Neural progenitor cell (in vitro differentiated cells): ENCODE measurements around a stretch of chr5.

DNA sequence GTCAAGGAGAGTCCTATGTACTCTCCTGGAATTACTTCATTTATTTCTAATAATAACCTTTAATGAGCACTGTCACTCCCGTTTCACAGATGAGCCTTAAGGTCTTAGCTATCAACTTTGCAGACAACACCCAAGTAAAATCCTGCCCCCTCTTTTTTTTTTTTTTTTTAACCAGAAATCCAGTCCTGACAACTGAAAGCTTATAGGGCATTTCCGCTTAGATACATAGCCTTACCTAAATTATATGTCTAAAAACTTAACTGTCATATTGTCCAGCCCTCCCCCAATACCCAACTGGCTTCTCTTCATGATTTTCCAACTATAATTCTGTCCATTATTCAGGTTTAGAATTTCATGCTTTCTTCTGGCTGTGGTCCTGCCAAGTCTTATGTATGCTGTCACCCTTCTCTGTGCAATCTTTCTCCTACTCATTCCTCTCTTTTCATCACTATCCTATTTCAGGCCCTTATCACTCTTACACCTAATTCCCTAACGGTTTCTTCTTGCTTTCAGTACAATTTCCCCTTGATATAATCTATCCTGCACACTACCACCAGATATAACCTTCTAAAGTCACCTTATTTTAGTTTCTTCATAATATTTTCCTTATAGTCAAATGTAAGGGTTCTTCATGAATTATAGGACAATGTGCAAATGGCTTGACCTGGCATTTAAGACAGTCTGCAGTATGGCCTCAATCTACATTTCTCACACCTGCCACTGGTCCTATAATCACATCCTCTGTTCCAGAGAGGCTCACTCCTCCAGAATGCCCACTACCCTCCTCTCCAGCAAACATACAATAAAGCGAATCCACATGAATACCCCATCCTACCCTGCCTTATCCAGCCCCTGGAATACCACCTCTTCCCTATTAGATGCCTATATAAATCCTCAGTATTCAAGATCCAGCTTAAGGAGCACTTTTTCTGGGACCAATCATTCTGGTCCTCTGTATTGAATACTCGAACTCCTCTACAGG is 436.2 kb downstream of the RAB3C start:
- RAMPAGE, long total RNA = no peak

- RAMPAGE, long total RNA = no peak
Measured at GRCh38 chr5:59022081-59022969, 439.4 kb downstream of the RAB3C start.

GRCh38 chr5:59435288-59436088 is 458.0 kb downstream of the PDE4D start:
- RAMPAGE, long total RNA = no peak

DNA sequence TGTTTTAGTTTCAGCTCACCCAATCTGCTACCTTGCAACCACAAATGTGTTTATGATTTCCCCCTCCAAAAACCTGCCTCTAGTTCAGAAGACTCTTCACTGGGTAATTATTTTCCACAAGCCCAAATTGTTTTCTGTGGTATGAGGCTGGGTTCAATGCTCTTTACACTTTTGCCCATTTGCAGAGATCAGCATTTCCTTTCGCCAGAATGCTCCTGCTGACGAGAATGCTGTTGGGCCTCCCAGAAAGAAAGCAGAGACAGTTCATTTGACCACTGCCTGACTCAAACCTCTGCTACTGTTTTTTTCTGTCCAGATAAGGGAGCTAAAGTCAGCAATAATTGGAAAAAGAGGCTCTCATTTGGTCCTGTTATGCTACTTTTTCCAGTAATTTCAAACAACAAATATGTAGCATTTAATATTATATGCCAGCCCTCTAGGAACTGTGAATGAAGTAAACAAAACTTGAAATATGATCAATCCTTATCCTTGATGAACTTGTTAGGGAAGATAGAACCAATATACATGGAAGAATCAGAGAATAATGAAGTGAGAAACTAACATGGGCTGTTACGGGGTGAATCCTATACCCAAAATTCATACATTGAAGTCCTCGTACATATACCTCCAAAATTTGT is 427.1 kb downstream of the PDE4D start:
- RAMPAGE, long total RNA = no peak

DNA sequence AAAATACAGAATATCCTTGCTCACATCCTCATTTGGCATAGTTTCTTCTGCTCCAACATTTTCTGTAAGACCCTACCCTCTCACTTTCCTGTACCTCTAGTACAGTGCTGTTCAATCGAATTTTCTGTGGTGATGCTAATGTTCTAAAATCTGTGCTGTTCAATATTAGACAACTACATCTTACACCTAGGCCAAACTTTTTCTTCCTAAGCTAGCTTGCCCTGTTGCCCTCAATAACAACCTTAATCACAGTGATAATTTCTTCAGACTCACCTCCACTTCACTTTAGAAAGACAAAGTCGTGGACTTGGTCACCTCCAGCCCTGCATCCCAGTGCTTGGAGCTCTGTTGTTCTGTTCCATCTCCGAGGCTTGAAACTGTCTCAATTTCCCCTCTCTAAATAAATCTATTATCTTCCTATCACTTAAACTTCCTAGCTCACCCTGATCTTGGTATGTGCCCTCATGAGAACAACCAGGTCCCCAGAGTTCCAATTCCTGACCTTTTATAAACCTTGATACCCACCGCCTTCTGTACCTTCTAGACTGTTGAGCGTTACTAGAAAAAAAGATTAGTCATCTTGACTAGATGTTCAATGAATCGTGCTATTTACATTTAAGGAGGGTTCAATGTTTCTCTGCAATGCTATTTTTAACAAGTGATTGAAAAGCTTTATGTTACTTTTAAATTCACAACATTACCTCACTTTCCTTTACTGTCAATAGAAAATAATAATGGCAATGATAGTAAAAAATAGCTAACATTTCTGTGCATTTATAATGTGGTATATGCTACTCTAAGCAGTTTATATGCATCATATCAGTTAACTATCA is 270.2 kb downstream of the PDE4D start:
- RAMPAGE, long total RNA = no peak

DNA sequence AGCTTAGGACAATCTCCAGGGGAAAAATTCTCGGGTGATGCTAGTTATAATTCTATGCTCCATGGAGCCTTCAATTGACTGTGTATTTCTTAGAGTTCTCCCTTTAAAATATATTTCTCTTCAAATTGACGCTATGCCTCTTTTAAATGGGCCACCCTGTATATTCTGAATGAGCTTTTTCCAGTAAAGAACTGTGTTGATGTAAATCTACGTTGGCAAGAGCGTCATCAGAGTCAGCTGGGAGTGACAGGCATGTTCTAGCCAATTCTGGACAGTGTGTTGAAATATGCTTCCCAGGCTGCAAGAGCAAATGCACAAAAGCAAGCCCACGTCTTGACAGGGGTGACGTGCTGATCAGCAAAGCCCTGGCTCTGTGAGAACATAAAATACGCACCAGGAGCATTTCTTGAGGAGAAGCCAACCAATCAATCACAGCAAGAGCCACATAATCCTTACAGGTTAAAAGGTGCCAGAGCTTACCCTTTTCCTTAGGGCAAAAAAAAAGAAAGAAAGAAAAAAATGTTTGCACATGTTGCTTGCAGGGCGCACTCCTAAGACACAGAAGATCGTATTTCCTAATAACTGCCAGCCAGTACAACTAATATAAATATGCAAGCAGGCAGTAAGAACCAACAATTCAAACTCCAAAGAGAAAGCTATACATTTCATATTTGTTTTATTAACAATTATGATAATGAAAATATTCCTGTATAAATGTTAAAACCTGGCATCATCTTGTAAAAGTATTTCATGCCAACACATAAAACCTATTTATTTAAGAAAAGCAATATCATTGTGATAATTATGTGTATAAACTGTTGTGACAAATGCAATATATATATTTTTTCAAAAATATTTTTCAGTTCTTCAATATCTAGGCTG is 148.0 kb downstream of the PDE4D start:
- RAMPAGE, long total RNA = no peak

GRCh38 chr5:59750301-59750759 is 143.2 kb downstream of the PDE4D start:
- RAMPAGE, long total RNA = no peak

DNA sequence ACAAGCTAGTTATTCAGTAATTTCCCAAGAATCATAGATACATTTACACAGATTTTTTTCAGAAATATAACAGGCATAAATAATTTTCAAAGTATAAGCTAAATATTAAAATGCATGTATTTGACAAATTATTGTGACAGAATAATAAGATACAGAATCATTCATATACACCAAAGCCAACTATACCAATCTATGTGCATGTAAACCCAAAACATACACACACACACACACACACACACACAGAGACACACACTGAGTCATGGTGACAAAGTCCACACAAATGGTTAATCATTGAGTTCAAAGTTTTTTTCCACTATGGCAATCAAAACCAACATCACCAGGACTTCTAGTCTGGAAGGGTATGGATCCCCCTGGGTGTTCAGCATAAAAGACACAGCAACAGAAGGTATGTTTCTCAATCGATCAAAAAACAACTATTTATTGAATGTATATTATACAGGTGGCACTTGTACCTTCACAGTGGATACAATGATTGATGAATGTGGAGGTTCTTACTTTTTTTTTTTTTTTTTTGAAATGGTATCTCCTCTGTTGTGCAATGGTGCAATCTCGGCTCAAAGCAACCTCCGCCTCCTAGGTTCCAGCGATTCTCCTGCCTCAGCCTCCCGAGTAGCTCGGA is 137.1 kb downstream of the PDE4D start:
- RAMPAGE, long total RNA = no peak

DNA sequence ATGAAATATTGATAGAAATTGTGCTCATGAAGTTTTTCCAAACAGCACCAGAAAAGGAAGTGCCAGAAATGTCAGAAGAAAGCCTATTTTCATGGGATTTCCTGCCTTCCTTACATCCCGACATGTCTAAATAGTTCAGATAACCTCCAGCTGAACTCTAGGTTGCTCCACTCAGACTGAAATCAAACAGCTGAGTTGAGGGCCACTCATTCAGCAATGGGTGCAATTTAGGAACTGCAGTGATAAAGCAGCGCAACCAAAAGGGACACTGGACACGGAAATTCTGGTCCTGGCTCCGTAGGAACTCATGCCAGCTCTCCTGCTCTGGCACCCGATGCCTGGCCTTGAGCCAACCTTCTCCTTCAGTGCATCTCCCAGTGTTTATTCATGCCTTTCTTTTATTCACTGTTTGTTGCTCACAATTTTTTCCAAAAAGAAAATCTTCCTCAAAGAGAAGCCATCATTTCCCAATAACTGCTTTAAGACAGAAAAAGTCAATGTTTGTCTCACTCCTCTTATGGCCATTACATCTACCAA is 127.1 kb downstream of the PDE4D start:
- RAMPAGE, long total RNA = no peak

DNA sequence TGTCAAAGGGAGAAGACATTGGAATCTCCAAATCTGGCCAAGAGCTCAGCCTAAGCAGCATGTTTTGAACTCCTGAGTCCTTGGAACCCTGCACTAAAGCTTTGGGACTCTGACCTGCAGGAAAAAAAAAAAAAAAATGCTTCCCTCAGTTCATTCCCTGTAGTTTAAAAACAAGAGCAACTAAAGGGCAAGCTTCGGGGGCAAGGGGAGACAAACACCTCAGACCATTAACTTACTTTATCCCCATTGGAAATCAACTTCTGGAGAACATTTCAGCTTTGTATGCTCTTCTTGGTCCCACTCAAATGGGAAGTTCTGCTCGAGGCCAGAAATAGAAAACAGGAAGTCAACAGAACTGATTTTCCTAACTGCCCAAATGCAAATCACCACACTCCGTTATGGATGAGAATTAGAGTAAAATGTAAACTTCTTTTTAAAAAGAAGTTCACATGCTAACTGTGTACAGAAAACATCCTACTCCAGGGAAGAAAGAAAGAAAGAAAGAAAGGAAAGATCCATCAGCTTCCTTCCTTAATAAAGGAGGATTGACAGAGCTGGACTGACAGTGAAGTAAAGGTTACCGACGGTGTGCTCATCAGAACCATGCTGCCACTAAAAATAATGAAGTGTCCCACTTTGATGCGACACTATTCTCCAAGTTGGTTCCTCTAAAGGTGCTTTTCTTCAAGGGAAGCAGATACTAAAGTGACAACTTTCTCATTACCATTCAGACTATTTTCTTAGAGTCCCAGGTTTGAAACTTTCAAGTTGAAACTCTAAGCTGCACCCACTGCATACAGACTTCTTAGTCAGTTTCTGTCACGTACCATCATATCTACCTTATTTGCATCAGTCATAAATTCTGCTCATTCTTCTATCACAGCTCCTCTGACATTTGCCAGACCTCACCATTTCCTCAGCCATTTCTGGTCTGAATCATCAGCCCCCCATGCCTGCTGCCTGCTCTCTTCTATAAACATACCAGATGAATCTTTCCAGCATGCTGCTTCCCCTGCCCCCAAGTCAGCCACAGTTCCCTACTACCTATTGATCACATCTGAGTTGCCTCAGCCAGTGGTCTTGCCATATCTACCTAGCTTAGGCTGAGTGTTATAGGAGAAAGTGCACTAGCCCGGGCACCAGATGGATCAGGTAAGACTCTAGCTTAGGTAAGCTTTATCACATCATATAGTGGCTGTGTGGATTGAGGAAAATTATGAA is 177.7 kb downstream of the DEPDC1B start:
- RAMPAGE, long total RNA = no peak

GRCh38 chr5:60538297-60538782 is 161.6 kb downstream of the DEPDC1B start:
- RAMPAGE, long total RNA = no peak

GRCh38 chr5:60539672-60540059 is 160.3 kb downstream of the DEPDC1B start:
- RAMPAGE, long total RNA = no peak

GRCh38 chr5:60700409-60700904 is 491 bp upstream of the DEPDC1B start:
- RAMPAGE, long total RNA = no peak

GRCh38 chr5:61329742-61330200 is 2.3 kb upstream of the ZSWIM6 start:
- RAMPAGE, long total RNA = no peak

- RAMPAGE, long total RNA = no peak
Measured at GRCh38 chr5:61336220-61336752, 4.2 kb downstream of the ZSWIM6 start.

DNA sequence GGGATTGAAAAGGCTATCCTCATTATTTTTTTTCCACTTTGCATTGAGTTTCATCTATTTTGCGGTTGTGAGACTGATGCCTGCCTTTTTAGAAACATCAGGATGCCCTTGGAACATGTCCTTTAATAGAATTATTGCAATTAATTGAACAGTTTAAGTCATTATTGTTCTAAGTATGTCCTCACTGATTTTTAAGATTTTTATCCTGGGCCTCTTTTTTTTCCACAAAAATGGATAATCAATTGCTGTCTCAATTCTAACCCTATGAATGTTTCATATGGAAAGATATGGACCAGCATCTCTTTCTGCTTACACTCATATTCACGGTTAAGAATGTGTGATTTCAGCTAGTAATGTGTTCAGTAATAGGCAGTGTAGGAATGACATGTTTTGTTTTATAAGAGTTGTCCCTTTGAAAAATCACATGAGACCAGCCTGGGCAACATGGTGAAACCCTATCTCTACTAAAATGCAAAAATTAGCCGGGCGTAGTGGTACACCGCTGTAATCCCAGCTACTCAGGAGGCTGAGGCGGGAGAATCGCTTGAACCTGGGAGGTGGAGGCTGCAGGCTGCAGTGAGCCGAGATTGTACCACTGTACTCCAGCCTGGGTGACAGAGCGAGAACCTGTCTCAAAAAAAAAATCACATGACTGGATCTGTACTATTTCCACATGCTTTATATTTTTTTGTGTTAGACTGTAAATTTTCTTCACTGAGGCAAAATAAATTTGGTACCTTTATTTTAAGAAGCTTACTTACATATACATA is 6.9 kb downstream of the ZSWIM6 start:
- RAMPAGE, long total RNA = no peak

DNA sequence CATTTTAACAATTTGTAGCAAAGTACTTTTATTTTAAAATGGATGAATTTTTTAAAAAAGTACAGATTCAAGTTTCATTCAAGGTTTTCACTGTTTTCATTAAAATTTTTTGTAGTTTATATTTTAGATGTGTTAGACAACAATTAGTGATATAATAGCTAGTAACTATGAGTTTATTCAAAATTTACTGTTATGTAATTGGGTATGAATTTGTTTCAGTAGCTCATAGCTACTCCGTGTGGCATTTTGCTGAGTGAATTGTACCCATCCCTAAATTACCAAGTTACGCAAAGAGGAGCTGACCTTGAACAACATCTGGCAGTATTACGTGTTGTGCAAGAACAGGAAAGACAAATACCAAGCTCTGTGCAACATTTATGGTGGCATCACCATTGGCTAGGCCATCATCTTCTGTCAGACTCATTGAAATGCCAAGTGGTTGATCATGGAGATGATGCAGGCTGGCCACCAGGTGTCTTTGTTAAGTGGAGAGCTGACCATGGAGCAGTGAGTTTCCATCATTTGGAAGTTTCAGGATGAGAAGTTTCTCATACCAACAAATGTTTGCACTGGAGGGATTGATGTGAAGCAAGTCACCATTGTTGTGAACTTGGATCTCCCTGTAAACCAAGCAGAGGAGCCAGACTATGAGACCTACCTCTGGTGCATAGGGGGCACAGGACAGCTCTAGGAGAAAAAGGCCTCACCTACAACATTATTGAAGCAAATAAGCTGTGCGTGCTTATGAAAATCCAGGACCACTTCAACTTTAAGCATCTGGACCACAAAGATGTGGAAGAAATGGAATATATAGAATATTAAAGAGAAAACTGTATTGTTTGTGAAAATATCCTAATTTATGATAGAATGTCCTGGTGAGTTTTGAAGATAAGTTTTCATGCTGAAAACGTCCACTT is 15.1 kb downstream of the ZSWIM6 start:
- RAMPAGE, long total RNA = no peak

DNA sequence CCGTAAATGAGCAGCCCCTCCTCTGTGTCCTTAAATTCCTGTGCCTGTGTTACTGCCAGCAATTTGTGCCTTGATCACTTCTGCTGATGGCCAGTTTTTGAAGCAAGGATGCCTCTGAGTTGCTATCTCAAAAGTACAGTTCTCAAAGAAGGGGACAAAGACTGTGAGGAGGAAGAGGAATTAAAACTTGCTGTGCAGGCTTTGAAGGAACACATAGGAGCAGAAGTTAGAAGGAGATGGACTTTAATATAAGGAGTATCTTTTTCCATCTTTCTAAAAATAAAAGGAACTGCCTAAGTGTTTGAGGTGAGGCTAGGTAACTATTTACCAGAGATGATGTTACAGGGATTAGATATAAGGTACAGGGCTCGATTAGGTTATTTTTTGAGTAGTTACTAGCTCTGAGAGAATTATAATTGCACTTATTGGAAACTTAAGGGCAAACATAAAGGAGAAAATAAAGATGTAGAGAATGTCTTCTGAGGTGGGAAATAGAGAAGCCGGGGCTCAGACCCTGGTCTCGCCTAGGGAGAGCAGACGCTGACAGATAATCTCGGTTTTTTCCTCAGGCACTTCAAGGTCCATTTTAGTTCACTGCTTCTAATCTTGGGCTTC is 92.0 kb downstream of the ZSWIM6 start:
- RAMPAGE, long total RNA = no peak

- RAMPAGE, long total RNA = no peak
Measured at GRCh38 chr5:61496204-61496666, 164.2 kb downstream of the ZSWIM6 start.

DNA sequence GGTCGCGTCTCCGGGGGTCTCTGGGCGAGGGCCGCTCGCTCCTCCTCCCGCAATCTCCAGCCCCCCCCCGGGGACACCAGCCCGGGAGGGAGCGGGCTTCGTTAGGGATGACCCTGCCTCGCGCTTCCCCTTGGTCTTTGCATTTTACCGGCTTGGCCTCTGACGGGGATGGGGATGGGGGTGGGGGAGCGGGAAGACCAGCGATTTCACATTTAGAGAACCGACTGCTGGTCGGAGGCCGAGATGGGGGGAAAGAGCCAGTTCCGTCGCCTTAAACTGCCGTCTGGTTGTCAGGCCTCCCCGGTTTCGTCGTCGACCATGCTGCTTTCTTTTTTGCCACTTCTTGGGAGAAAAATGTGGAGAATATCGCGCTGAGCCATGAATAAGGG is 777 bp downstream of the KIF2A start:
- RAMPAGE, long total RNA = no peak